Pulmonary lymph node (tissue), 1 donor: ENCODE results near the genes F11R and NR1I3.

DNA sequence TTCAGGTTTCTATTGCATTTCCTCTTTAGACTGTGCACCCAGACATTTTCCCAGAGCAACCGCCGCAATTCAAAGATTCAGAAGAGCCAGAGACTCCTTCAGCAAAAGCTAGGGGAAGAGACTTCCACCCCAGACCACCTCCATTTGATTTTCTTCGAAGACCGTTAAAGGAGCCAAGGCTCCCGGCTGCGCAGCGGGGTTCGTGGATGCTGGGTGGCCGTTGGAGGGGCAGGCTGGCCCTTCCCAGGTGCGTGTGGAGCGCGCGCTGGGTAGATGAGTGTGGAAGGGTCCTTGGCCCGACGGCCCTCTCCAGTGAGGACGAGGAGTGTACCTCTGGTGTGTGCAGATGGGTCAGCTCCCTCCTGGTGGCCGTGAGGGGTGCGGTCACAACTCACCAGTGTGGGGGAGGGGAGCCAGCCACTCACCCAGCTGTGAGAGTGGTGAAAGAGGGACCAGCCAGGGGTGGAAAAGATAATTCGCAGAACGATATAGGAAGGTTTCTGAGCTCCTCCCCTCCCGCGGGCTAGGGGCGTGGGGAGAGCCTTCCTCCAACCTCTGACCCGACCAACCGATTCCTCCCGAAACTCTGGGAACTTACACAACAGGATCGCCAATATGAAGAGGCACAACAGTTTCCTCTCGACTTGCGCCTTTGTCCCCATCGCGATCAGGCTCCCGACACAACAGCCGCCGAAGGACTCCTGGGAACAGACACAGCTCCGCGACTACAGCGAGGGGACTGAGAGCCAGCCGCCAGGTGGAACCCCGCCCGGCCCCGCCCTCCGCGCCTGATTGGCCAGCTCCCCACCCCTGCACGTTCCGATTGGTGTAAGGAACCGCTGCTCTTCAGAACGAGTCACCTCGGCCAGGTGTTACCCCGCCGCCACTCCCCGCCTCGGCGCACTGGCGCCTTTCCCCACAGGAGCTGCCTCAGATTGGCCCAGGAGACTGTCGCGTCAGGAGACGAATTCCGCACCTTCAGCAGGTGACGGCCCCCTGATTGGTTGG lies at the start of gene F11R:
Gene F11R (minus strand): TSS at position 741 of the 1,008 bp plus-strand sequence.
- PRO-cap, result bidirectional peak, plus-strand start at position 859 of the sequence, minus-strand start at position 713 of the sequence; bidirectional peak, plus-strand start outside the sequence, minus-strand start at position 905 of the sequence

DNA sequence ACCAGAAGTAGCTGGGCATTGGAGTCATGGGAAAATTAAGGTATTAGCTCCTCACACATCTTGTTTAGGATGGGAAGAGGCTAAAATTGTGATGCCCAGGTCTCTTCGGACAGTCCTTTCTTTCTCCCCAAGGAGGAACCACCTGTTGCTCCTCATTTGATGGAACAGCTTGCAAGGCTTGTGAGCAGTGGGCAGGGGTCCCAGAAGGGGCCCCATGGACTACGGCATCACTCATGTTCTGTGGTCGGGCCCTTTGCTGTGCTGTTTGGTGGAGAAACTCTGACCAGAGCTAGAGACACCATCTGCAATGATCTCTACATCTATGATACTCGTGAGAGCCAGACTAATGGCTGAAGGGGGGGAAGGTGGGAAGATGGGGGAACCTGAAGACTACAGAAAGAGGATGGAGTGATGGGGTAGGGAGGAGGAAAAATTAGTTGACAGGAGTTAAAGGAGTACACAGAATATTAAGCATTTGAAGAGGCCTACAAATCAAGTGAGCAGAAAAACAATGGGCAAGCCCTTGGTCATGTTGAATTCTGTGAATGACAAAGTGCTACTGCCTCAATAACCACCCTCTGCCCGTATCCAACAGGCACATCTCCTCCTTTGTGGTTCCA lies 1.4 kb downstream of the KLHDC9 start:
- PRO-cap, result no peak

GRCh38 chr1:161197744-161198168 lies 1.1 kb downstream of the ADAMTS4 start:
- PRO-cap, result no peak

DNA sequence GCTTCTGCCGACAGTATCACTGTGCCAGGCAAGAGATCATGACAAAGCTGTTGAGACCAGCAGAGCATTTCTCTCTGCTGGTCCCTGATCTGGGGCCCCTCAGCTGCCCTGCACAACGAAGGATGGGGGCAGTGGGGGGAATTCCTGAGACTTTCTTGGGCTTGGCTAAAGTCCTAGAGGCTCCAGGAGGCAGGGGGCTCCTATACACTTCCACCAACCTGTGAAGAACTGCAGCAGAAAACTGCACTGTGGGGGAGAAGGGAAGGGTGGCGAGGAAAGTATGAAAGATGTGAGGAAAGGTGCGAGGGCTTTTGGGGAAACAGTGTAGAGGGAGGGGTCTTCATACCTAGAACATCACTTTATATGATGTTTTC lies 4.7 kb downstream of the NR1I3 start:
- PRO-cap, result no peak

GRCh38 chr1:161237963-161238462 lies at the start of gene NR1I3:
Gene NR1I3, minus strand, starts transcription at chr1:161238203.
- PRO-cap, result no peak

- PRO-cap, result no peak
These were observed 1.9 kb downstream of the CFAP126 start for GRCh38 chr1:161365561-161366419.

- PRO-cap, result bidirectional peak, plus-strand start at chr1:161399432, minus-strand start at chr1:161399355; bidirectional peak, plus-strand start at chr1:161399870, minus-strand start at chr1:161399601
These were observed 31.8 kb upstream of the CFAP126 start for GRCh38 chr1:161399189-161400252.

- PRO-cap, result no peak
These were observed 7.4 kb downstream of the FCGR3A start for GRCh38 chr1:161541949-161542806.

DNA sequence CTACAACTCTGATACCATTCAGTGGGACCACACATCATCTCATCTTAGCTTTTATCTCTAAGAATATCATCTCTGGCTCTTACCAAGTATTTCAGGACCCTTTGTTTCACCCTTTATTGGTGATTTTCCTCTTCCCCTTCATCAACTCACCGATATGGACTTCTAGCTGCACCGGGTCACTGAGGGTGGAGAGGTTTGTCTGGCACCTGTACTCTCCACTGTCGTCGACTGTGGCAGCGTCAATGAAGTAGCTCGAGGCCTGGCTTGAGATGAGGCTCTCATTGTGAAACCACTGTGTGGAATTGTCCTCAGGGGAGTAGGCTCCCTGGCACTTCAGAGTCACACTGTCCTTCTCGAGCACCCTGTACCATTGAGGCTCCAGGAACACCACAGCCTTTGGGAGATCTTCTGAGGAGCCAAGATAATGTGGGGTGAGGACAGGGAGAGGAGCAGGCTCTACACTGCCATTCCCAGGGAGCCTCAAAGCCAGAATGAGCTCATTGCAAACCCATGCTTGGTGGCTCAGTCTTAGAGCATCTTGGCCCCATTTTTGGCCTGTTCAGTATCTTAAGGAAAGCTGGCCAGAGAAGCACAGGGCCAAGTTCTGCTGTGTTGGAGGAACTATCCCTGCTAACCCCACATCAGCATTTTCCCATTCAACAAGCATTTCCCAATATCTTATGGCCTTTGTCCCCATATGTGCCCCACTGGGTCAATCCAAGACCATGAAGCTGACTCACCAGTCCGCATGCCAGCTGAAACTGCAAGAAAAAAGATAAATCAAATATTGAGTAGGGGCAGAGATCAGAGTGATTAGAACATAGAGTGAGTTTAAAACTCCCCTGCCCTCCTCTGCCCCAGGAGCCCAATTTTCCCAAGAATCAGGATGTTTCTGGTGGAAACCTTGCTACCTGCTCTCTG lies 1.1 kb downstream of the FCGR3A start:
- PRO-cap, result no peak

DNA sequence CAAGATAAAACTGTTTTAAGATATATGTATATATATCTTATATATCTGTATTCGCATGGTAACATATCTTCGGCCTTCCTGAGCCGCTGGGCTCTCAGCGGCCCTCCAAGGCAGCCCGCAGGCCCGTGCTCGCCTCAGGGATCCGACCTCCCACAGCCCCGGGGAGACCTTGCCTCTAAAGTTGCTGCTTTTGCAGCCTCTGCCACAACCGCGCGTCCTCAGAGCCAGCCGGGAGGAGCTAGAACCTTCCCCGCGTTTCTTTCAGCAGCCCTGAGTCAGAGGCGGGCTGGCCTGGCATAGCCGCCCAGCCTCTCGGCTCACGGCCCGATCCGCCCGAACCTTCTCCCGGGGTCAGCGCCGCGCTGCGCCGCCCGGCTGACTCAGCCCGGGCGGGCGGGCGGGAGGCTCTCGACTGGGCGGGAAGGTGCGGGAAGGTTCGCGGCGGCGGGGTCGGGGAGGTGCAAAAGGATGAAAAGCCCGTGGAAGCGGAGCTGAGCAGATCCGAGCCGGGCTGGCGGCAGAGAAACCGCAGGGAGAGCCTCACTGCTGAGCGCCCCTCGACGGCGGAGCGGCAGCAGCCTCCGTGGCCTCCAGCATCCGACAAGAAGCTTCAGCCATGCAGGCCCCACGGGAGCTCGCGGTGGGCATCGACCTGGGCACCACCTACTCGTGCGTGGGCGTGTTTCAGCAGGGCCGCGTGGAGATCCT lies 25.1 kb downstream of the FCGR3B start:
- PRO-cap, result no peak

GRCh38 chr1:161621192-161622025 lies 9.6 kb downstream of the FCGR3B start:
- PRO-cap, result bidirectional peak, plus-strand start at chr1:161621598, minus-strand start at chr1:161621560

- PRO-cap, result no peak
These were observed 10.6 kb upstream of the DUSP12 start for GRCh38 chr1:161738933-161739485.

GRCh38 chr1:161765274-161765770 lies 798 bp upstream of the ATF6 start:
- PRO-cap, result unidirectional peak, plus-strand start at chr1:161765385

GRCh38 chr1:161821212-161822259 lies 55.4 kb downstream of the ATF6 start:
- PRO-cap, result no peak

- PRO-cap, result no peak
These were observed 6.3 kb downstream of the OLFML2B start for GRCh38 chr1:162017320-162017881.

GRCh38 chr1:162131870-162132520 lies 62.5 kb downstream of the NOS1AP start:
- PRO-cap, result no peak

- PRO-cap, result no peak
These were observed 76.7 kb downstream of the NOS1AP start for GRCh38 chr1:162145970-162146829.

DNA sequence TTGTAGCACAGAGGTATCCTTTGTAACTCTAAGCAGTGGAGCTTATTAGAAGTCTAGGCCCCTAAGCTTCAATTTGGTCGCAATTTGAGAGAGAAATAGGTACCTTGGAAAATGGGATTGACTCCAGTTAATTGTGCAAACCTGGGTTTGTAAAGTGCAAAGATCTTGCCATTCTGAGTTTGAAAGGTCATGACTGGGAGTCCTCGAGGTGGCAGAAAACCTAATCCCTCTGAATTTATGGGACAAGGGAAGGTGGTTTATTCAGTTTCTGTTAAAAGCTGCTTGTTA lies 144.7 kb downstream of the SPATA46 start:
- PRO-cap, result no peak

- PRO-cap, result no peak
These were observed 15.7 kb downstream of the SPATA46 start for GRCh38 chr1:162360786-162361438.

GRCh38 chr1:162372295-162372946 lies 4.2 kb downstream of the SPATA46 start:
- PRO-cap, result no peak